ENCODE data around the genes CUX2 and SH2B3.

GRCh38 chr12:110035968-110036167, 12.5 kb downstream of the C12orf76 start:
- RRBS = no CpG with 5 or more reads among the region's 2 CpGs

- RRBS = no CpG with 5 or more reads among the region's 9 CpGs
Measured at GRCh38 chr12:110266812-110267618, 14.0 kb upstream of the ATP2A2 start.

GRCh38 chr12:110325964-110326727, 45.1 kb downstream of the ATP2A2 start:
- RRBS = no CpG with 5 or more reads among the region's 6 CpGs

DNA sequence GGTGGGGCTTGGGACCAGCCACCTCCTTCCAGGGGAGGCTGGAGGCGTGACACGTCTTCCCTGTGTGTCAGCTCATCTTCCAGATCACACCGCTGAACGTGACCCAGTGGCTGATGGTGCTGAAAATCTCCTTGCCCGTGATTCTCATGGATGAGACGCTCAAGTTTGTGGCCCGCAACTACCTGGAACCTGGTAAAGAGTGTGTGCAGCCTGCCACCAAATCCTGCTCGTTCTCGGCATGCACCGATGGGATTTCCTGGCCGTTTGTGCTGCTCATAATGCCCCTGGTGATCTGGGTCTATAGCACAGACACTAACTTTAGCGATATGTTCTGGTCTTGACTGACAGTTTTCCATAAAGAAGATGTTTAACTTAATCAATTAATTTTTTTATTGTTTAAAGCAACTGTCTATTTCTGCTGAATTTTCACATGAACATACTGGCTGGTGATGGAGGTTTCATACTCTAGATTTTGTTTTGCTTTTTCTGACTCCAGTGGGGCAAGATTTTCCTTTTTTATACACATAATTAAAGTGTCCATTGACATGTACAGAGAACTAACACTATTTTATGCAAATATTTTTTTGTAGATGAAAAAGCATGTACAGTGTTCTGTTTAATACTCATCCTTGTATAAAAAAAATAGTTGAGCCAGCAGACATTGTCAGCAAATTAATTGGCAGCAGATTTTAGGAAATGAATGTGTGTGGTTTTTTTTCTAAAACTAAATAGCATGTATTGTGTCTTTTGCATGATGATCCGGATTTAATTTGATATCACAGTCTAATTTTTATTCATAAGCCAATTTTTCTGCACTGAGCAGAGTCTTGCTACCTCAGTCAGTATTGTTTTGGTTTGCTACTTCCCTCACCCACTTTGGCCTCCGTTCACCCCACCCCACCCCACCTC, 57.1 kb downstream of the ANAPC7 start:
- RRBS = no CpG with 5 or more reads among the region's 14 CpGs

GRCh38 chr12:110348749-110349209, 54.7 kb downstream of the ANAPC7 start:
- RRBS = no CpG with 5 or more reads among the region's 3 CpGs

- RRBS = no CpG with 5 or more reads among the region's 6 CpGs
Measured at GRCh38 chr12:110535795-110536527, 33.8 kb downstream of the RAD9B start.

GRCh38 chr12:110536603-110537191, 34.6 kb downstream of the RAD9B start:
- RRBS = no CpG with 5 or more reads among the region's 6 CpGs

DNA sequence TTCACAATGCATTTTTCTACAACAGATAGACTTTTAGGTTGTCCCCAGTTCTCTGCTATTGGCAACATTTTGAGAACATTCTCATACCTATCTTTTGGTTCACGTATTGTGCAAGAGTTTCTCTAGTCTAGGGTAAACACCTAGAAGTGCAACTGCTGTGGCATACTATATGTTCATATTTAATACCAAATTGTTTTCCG, 32.1 kb downstream of the PPTC7 start:
- RRBS = no CpG with 5 or more reads among the region's 2 CpGs

GRCh38 chr12:110693630-110694152, 4.8 kb upstream of the HVCN1 start:
- RRBS = no CpG with 5 or more reads among the region's 8 CpGs

DNA sequence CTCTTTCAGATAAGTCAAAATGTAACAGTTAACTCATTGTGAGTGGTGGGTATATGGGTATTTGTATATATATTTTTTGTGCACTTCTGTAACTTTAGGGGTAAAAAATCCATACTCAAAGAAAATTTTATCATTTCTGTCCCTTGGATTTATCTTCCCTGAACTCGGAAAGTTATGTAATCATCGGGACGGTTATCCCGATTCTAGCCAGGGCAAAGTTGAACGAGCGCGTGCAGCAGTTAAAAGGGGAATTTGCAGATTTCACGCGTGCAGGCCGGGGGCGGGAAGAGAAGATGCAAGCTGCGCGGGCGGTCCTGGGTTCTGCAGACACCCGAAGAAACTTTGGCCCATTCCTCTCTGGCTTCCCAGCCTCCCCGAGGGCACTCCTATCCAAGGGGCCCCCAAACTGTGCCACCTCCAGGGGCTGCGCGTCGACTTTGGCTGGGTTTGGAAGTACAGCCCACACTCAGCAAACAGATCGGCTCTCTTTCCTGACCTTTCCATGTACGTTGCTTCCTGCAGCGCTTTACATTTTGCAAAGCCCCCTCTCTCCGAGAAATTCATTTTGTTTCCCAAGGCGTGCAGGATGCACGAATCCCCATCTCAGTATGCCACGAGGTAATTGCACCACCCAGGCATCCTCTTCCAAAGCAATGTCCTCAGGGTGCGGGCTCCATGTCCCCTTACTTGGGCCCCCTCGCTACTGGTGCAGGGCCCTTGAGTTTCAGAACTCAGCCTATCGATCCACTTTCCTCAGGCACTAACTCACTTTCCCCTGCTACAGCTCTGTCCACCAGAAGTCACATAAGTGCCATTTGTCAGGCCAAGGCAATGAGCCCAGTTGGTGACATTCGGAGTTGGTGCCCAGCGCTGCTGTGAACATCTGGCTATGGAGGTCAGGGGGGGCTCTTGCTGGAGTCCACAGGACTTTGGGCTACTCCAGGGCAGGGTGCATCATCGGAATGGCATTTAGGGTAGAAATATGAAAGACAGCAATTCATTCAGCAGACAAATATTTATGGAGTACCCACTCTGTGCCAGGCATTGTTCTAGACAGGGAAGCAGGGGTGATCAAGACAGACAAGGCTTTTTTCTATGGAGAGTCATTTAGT, 1.1 kb upstream of the PPP1CC start:
- RRBS = no CpG with 5 or more reads among the region's 32 CpGs

- RRBS = no CpG with 5 or more reads among the region's 22 CpGs
Measured at GRCh38 chr12:110931364-110932004, 11.1 kb upstream of the MYL2 start.

GRCh38 chr12:111034040-111034578, at the start of gene CUX2:
TSS of gene CUX2 (plus strand) at chr12:111034165.
- RRBS = 3% methylated on average over 32 of the region's 65 CpGs

- RRBS = 21% methylated on average over 3 of the region's 28 CpGs
Measured at GRCh38 chr12:111036870-111037598, 3.1 kb downstream of the CUX2 start.

DNA sequence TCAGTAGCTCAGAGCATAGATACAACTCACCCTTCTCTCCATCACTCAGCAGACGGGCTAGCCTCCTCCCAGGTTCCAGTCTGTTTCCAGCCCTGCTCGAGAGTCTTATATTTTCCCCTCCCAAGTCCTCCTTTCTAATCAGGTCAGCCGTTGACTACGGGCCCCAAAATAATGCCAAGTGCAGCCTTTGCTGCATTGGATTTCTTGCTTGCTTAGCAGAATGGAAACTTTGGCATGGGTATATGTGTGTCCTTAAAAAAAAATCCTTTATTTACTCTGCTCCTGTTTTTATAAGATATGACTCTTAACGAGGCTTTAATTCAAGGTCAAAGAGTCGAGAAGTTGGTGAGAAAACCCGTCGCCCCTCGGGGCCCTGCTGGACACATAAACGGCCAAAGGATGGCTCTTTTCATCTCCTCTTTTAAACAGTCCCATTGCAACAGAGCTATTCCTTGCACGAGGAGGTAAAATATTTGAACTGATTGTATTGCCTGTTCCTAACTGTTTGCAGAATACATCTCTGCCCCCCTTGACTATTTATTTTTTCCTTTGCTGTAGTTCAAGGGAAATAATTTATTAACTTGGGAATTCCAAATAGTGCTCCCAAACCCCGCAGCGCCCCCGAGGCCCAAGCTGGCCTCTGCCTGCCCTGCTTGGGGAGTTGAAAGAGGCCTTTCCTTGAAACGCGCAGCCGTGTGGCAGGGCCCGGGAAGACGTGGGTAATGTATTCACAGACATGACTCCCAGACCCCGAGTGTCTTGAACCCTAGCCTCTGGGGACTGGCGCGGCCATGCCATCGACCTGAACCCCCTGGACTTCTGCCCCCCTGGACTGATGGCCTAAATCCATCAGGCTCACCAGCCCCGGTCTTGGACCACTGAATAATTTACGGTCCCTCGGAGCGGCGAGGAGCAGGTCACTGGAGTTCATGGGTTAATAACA, 42.9 kb downstream of the CUX2 start:
- RRBS = no CpG with 5 or more reads among the region's 28 CpGs

DNA sequence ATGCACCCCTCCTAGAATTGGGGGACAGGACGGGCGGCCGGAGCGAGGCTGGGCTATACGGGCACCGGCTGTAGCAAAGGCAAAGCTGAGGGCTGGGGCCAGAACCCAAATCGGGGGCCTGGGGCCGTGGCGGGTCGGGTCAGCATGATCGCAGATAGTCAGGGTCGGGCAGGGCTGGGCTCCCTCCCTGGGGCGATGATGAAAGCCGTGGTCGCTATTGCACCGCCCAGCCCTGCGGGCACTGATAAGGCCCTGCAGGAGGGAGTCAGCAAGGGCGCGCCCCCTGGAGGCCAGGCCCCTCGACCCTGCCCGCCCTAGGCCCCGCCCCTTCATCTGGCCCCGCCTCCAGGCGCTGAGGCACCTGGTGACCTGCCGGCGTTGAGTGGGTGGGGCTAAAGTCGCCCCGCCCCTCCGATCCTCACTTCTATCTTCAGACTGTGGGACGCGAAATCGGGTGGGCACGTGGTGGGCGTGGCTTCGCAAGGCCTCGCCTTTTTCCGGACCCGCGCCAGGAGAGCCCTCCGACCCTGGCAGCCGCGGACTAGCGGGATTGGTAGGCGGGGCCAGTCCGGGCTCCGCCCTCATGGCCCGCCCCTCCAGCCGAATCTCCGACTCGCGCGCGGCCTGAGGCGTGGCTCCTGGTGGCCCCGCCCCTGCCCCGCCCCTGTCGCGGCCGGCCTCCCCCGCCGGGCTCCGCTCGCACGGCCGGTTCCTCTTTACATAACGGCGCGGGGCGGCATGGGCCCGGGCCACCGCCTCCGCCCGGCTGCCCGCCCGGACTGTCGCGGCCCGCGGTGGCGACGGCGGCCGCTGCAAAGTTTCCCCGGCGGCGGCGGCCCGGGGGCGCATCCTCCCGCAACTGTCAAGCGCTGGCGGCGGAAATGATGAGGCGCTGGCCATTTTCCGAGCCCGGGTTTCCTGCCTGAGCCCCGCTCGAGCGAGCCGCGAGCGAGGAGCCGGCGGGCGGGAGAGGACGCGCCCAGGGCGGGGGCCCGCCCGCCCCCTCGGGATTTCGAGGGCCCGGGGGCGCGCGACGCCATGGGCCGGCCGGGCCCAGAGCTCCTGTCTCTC, at the start of gene SH2B3:
SH2B3 (plus strand) TSS at position 719 of the 1,071 bp plus-strand sequence.
- RRBS = 2% methylated on average over 66 of the region's 119 CpGs

DNA sequence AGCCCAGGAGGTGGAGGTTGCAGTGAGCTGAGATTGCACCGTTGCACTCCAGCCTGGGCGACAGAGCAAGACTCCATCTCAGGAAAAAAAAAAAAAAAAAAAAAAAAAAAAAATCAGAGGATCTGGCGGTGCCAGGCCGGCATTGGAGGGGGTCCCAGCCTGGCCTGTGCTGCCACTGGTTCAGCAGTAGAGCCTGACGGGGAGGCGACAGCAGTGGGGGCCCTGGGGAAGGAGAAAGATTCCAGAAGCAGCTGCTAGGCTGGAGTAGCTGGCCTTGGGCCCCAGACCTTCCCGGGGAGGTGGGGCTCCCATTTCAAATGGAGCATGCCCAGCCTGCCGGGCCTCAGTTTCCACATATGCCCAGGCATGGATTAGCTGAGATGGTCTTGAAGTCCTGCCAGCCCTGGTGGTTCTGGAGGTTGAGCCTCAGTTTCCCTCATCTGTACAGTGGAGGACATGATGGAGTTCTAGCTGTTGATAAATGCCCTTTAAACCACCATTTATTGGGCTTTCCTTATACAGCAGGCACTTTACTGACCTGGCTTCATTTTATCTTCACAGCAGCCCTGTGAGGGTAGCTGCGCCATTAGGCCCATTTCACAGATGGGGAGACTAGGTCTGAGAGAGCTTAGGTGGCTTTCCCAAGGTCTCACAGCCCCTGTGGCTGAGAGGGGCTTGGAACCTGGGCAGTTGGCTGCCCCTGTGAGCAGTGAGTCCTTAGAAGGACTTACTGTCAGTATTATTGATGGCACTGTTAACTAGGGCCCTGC, 21.8 kb downstream of the SH2B3 start:
- RRBS = 67% methylated on average over 1 of the region's 9 CpGs

- RRBS = no CpG with 5 or more reads among the region's 2 CpGs
Measured at GRCh38 chr12:111449245-111449937, 43.7 kb downstream of the SH2B3 start.

- RRBS = no CpG with 5 or more reads among the region's 9 CpGs
Measured at GRCh38 chr12:111470180-111471217, 64.8 kb downstream of the SH2B3 start.

- RRBS = no CpG with 5 or more reads among the region's 37 CpGs
Measured at GRCh38 chr12:111767043-111767743, 460 bp downstream of the ALDH2 start.

- RRBS = no CpG with 5 or more reads among the region's 2 CpGs
Measured at GRCh38 chr12:111767744-111768067, 973 bp downstream of the ALDH2 start.